Metastatic Liver Carcinoma in the Lung (tissue), 2 donors: ENCODE data around the genes SNRPB, C20orf141, TMEM239 and PTPRA.

GRCh38 chr20:1881413-1882129 lies 13.6 kb upstream of the SIRPA start:
- PRO-cap, 2 experiments, result no peak in any of the 2 experiments

DNA sequence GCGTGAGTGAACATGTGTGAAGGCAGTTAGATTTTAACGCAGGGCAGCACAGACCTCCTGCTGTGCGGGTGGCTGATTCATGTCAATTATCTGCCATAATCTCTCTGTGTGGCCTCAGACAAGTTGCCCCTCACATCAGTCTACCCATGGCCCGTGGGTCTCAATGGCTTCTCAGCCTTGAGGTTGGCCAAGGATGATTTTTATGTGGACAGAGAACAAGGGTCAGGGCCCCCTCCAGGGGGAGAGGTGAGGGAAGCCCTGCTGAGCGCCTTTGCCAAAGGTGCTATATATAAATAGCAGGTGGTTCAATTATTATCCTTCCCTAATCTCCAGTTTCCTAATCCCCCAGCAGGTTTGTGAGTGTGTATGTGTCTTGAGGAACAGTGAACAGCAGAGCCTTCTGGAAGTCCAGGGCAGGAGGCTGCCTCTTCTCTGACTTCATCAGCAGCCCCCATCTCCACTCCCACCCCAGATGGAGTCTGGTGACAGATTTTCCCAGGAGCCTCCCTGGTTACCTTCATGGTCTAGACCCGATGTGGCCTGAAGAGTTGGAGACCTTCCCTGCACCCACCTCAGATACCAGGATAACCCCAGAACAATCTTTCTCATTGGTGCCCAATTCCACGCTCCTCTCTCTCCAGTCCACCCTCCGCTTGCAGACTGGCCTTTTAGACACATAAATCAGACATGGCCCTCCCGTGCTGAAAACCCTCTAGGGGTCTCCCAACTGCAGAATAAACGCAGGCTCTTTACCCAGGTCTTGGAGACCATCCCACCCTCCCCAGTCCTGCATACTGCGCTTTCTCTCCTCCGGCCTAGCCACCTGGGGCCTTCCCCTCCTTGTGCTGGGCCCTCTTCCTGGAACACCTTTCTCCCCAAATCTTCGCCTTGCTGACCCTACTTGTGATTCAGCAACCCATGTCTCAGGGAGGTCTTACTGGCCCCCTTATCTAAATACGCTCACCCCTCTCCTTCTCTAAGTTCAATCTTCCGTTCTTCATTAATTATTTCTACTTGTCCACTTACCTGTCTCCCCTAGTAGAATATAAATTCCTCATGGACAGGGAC lies 2.9 kb upstream of the SIRPA start:
- PRO-cap, 2 experiments, result no peak in any of the 2 experiments

DNA sequence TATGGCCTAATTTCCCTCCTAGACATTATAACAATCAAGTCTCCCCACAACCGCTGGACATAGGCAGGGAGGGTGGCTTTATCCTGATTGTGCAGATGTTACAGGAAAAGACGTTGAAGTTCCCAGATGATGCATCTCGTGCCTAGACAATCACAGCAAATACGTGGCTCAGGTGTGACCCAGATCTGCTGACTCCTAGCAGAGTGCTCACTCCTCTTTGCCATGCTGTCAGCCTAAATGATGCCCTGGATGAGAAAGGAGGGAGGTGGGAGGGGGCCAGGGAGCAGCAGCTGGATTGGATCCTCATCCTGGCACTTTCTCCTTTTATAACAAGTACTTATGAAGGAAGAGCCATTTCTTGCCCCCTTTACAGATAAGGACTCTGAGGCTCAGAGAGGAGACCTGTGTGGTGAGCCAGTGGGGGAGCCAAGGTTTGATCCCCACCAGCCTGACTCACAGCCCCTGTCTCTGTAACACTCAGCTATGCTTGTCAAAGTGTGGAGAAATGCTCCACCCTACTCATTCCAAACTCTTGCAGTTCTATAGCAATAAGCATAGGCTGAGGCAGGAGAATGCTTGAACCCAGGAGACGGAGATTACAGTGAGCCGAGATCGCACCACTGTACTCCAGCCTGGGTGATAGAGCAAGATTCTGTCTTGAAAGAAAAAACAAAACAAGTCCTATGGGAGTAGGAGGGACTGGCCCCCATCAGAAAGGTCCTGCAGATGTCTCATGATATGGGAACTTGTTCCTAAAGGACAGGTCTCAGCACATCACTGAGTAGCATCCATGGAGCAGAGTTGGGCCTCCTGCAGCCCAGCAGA lies 21.9 kb downstream of the SIRPA start:
- PRO-cap, 2 experiments, result no peak in any of the 2 experiments

GRCh38 chr20:1934622-1935235 lies 39.5 kb downstream of the SIRPA start:
- PRO-cap, 2 experiments, result no peak in any of the 2 experiments

DNA sequence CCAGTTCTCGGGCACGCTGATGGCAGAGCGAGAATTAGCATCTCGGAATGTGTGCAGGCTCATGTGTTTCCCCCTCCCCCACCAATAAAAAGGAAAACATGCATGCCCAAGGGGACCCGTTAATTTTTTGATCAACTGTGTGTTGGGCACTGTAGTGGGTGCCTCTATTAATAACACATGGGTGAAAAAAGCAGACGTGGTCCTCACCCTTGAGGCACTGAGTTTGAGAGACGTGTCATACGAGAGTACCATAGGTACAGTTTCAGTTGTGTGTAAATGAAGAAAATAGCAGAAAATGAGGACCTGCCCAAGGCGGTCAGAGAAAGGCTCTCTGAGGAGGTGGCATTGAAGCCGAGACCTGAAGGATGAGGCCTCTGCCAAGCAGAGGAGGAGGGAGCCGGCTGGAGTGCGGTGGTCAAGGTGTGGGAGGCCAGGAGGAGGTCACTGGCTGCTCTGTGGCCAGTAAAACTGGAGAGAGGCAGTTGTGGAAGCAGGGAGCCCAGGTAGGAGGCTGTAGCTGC lies 27.9 kb downstream of the STK35 start:
- PRO-cap, 2 experiments, result no peak in any of the 2 experiments

GRCh38 chr20:2147649-2148394 lies 46.2 kb downstream of the STK35 start:
- PRO-cap, 2 experiments, result no peak in any of the 2 experiments

DNA sequence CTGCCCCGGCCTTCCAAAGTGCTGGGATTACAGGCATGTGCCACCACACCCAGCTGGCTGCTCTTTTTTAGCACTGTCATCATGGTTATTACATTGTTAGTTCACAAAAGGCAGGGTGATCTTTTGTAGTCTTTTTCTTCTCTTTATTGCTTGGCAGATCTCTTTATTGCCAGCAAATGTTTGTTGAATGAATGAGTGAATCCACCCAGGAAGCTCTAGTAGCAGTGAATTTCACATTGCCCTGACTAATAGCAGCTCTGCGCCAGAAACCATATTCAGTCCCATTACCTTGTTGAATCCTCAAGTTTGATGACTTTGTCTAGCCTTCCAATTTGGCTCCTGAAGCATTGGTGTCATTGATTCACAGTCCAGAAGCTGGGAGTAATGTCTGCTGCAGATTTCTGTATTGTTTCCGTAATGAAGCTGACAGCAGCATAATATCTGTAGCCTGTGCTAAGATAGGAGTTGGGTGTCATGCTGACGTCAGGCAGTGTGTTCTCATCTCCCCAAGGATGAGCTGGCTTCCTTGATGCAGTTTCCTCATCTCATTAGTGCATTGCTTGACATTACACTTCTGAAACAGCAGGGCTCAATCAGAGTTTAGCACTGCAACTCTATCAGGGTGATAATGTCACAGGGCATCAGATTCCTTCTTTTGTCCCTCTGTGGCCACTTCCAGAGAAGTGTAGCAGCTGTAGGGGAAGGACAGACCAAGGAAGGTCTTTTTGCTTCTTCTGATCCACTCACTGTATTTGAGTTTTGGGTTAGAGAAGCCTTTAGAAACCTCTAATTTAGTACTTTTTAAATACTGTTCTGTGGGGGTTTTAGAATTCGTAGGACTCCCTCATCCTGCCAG lies 84.8 kb upstream of the TGM3 start:
- PRO-cap, 2 experiments, result peak in 1 of 2 experiments; most common minus-strand start position 408 of the sequence (in 1)

- PRO-cap, 2 experiments, result no peak in any of the 2 experiments
These were observed 34.3 kb downstream of the TGM3 start for GRCh38 chr20:2330076-2330533.

DNA sequence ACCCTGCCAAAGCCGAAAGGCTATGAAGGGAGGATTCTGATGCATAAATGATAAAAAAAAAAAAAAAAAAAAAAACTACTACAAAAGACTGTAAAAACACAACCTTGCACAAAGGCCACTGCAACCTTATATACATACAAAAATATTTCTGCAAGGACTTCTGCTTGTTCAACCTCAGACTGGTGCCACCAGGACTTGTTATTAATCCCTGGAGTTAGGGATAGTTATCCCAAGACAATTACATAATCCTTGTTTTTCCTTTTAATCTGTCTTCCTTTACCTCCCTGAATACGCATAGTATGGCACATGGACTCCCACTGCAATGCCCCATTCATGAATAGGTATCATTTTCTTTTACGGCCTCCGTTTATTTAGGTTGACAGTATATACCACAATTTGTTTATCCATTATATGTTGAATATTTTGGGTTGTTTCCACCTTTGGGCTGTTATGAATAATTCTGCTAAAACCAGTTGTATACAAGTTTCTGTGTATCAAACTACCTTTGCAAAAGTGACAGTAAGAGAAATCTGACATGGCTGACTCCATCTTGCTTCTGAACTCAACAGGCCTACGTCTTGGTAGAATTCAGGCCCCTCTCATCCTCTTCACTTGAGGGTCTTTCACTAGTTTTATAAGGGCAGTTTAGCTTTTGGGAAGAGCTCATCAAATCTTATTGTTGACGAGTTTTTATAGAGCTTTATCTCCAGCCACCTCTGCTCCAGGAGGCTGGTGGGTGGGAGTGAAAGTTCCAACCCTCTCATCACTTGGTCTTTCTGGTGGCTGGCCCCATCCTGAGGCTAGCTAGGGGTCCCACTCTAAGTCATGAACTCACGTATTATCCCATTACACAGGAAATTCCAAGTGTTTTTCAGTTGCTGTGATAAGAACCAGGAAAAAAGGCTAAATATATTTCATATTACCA lies 11.8 kb downstream of the SNRPB start:
- PRO-cap, 2 experiments, result no peak in any of the 2 experiments

GRCh38 chr20:2469786-2471167 lies at the start of gene SNRPB:
Gene SNRPB (minus strand): TSS chr20:2470789.
- PRO-cap, 2 experiments, result peak in 2 of 2 experiments; most common plus-strand start chr20:2470969 (in 2); most common minus-strand start chr20:2470778 (in 2)

DNA sequence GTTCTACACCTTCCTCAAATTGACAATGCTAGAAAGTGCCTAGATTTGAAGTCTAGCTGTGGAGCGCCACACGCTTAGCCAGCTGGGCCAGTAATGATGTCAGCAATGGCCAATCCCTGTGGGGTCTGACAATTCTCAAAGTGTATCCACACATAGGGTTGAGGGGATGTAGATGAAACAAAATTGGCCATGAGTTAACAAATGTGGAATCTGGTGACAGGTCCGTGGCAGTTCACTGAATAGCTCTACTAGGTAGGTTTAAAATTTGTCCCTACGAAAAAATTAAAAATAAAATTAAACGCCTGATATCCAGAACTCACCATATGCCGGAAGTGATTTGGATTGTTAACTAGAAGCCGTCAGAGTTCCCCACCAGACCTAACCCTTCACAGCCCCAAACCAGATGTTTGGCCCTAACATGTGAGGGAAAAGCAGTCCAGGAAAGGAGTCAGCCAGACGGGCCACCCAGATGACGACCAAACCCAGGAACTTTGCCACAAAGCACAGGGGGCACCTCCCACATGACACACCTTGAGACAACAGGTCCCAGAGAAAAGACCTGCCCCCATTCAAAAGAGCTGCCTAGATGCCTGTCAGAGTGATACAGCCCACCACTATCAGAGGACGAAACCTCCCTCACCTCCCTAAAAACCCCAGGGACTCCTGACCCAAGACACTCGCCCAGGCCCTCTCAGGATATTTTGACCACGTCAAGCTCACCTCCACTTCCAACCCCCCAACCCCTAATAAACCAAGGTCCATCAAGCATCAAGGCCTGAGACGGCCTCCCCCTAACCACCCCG lies 963 bp downstream of the ZNF343 start:
- PRO-cap, 2 experiments, result peak in 1 of 2 experiments; most common plus-strand start position 434 of the sequence (in 1)

DNA sequence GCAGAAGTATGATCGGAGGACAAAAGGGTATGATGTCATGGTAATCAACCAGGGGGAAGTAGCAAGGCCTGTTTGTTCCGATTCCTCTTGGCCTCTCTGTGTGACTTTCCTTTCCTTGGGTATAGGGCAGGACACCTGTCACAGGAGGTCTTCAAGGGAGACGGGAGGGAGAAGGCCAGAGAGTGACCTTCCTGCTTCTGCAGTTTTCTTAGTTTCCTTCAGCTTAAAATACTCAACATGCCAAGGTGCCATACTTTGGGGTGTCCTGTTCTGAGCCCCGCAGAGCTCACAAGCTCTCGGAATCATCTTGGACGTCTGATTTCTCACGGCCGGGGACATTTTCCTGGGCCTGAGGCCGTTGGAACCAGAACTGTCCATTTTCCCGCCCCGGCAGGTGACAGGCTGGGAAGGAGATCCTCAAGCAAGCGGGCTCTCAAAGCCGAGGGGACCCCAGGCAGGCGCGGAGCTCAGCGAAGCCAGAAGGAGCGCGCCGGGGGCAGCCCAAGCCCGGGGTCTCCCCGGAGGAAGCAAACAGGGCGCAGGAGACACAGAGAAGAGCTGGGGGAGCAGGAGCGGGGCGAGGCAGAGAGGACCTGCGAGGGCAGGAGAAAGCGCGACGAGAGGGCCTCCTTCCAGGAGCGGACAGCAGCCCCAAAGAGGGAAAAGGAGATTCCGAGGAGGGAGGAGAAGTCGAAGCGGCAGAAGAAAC lies 21.8 kb downstream of the TMC2 start:
- PRO-cap, 2 experiments, result no peak in any of the 2 experiments

DNA sequence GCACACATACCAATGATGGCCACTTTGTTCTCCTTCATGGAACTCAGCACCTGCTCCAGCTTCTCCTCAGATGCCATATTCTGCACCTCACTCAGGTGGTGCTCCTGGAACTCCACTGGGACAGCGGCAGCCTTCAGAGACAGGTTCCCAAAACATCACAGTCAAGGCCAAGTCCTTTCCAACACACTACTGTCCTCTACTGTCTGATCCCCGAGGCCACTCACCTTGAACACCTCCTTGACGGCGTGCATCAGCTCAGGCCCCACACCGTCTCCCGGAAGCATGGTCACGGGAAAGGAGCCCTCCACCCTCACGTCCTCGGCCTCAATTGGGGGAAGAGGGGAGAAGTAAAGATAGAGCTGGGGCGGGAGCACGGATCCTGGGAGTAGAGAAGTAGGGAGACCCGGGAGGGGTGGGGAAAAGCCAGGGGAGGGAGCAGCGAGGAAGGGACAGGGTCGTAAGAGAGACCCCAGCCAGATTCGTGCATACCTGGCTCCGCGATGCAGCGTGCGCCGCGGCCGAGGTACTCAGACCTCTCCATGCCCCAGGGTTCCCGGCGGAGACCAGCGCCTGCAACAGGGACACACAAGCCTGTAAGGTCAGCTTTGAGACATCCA lies 472 bp downstream of the IDH3B start:
- PRO-cap, 2 experiments, result no peak in any of the 2 experiments

- PRO-cap, 2 experiments, result no peak in any of the 2 experiments
These were observed at the start of gene C20orf141 for GRCh38 chr20:2814546-2815170. Gene C20orf141 (plus strand): TSS chr20:2814987.

DNA sequence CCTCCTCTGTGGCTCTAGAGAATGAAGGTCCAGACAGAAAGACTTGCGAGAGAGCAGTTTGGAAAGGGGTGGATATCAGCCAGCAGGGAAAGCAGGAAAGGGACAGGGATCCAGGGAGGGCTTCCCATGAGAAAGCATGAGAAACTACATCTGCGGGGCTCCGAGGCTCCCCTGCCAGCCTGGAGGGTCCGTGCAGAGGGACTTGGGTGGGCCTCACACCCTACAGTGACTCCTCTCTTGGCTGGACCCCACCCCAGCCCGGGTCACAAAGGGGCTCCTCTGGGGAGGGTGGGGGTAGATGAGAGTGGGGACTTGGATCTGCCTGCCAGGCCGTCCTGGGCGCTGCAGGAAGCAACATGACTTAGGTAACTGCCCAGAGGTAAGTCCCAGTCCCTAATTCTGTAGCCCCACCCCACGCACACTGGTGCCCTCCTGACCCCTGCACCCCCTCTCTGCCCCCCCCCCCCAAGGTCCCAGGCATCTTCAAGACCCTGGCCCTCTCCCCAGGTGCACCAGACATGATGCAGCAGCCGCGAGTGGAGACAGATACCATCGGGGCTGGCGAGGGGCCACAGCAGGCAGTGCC lies at the start of gene TMEM239:
TMEM239 (plus strand) TSS at position 328 of the 586 bp plus-strand sequence.
- PRO-cap, 2 experiments, result no peak in any of the 2 experiments

GRCh38 chr20:2872145-2873233 lies 792 bp upstream of the PTPRA start:
- PRO-cap, 2 experiments, result no peak in any of the 2 experiments

GRCh38 chr20:2873234-2874243 lies at the start of gene PTPRA:
Gene PTPRA (plus strand): TSS chr20:2873481.
- PRO-cap, 2 experiments, result peak in 2 of 2 experiments; most common plus-strand start chr20:2873876 (in 2); most common minus-strand start chr20:2873363 (in 2)

DNA sequence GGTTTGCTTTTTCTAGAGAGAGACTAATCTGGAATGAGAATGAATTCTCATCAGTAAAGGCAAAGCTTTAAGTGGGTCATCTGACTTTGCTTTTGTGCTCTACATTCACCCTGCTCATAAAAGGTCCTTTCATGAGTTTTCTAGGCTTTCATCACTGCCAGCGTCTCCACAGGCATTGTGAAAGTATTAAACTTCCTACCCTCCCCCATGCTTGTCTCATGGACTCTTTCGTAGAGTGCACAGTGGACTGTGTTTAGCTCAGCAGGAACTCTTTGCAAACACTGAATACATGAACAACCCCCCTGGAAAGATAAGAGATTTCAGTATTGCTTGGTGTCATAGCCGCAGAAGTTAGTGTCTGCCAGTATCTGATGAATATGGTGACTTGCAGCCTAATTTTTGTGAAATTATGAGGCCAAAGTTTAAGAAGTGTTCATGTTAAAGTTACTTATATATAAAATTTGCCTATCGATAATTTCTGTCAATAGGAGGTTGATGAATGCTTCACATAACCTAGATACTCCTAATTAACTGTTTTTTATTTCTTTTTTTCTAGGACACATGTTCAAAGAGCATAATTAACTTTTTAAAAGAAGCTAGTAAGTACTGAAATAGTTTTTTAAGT lies 74.3 kb downstream of the PTPRA start:
- PRO-cap, 2 experiments, result no peak in any of the 2 experiments

DNA sequence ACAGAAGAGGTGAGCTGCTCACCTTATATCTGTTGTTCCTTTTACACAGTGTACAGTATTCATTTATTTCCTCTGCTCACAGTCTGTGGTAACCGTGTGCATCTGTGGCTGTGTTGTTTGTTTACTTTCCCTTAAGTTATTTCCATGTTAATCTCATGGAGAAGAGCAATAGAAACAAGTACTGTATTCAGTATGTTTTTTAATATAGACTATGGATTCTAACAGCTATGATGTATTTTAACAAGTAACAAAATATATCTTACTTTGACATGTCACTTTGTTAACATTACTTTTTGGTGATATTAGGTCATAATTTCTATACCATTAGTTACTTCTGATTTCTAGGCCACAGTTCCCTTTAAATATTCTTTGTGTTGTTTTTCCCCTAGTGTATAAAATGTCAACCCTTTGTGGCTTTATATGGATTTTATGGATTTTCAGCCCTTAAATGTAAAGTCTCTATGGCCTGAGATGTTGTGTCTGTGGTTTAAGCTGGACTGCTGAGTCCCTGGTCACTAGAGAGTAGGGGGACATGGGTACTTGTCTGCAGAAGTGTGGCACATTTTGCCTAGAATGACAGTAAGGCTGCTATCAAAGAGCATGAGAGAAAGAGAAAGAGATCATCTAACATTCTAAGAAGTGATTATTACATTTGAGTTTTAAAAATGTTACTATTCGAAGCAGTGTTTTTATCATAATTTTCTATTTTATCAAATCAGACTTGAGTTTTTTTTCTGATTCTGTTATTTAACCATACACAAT lies 68.0 kb upstream of the GNRH2 start:
- PRO-cap, 2 experiments, result no peak in any of the 2 experiments

- PRO-cap, 2 experiments, result no peak in any of the 2 experiments
These were observed 993 bp downstream of the MRPS26 start for GRCh38 chr20:3046683-3047406.